Suprapubic skin (tissue), 4 donors: ENCODE measurements around a stretch of chr11.

DNA sequence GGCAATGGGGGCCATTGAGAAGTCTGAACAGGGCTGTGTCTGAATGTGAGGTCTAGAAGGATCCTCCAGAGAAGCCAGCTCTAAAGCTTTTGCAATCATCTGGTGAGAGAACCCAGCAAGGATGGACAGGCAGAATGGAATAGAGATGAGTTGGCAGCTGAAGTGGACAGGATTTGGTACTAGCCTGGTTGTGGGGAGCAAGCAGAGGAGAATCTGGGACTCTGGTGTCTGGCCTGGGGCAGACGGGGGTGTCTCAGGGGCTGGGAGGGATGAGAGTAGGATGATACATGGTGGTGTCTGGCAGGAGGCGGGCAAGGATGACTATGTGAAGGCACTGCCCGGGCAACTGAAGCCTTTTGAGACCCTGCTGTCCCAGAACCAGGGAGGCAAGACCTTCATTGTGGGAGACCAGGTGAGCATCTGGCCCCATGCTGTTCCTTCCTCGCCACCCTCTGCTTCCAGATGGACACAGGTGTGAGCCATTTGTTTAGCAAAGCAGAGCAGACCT lies 2.2 kb downstream of the GSTP1 start:
- PRO-cap: no peak
- RAMPAGE, long total RNA, 4 experiments: no peak in any of the 4 experiments

DNA sequence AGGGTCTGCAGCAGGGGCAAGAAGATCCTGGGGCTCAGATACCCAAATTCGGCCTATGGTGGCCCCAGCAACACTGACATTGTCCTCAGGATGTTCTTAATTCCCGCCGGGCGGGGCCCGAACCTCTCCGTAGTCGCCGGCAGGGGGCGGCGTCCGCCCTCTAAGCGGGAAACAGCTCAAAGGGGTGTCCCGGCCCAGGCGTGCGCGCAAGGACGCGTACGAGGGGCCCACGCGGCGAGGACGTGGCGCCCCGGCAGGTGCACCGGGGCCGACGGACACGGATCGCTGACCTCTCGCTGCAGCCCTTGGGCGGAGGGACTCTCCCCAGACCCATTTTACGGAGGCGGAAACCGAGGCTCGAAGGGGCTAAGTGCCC lies 479 bp downstream of the NUDT8 start:
- PRO-cap: unidirectional peak, plus-strand start at position 179 of the sequence
- RAMPAGE, long total RNA, 4 experiments: no peak in any of the 4 experiments

DNA sequence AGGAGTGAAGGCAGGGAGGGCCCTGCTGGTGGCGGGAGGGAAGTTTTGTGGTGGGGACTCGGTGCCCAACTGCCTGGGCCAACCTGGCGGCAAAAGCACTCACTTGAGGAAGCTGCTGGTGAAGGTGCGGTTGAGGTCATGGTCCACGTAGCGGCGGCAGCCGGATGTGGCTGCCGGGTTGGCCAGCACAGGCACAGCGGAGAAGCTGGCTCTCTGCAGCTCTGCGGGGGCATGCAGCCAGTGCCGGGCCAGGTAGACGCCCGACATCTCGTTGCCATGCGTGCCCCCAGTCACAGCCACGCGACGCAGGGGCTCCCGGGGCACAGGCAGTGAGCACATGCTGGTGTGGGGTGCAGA lies 3.8 kb downstream of the ACY3 start:
- PRO-cap: no peak
- RAMPAGE, long total RNA, 4 experiments: no peak in any of the 4 experiments

DNA sequence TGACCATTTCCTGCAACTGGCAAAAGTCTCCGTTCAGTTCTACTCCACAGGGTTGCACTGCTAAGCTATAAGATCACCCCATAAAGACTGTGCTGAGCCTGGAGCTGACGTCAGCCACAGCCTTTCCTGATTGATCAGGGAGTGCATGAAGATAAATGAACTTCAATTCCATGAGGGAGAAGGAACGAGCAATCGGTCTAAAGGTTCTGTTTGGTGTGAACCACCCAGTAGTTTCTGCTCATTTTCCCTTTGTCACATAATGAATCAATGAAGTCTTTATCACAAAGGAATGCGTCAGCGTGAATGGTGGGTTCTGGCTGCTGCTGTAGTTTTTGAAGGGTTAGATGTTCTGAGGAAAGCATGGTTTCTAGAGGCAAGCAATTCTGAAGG lies 2.0 kb upstream of the ACY3 start:
- PRO-cap: no peak
- RAMPAGE, long total RNA, 4 experiments: no peak in any of the 4 experiments

DNA sequence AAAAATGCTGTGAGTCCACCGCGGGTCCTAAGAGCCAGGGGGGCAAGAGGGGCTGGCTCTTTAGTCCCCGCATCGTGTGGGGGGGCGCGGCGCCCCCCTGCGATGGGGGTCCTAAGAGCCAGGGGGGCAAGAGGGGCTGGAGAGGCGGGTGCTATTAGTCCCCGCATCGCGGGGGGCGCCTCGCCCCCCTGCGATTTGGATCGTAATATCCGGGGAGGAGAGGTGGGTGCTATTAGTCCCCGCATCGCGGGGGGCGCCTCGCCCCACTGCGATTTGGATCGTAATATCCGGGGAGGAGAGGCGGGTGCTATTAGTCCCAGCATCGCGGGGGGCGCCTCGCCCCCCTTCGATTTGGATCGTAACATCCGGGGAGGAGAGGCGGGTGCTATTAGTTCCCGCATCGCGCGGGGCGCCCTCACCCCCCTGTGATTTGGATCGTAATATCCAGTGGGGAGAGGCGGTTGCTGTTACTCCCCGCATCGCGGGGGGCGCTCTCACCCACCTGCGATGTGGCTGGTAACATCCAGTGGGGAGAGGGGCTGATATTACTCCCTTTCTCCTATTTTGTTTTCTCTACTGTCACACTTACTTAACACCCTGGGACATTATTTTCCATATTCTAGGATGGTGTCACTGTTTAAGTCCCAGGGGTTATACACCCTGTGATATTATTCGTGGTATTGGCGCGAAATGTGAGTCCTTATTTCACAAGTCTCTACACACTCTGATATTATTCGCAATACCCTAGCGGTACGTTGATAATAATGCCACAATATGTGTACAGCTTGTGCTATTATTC lies 57.6 kb upstream of the ALDH3B2 start:
- PRO-cap: no peak
- RAMPAGE, long total RNA, 4 experiments: no peak in any of the 4 experiments

DNA sequence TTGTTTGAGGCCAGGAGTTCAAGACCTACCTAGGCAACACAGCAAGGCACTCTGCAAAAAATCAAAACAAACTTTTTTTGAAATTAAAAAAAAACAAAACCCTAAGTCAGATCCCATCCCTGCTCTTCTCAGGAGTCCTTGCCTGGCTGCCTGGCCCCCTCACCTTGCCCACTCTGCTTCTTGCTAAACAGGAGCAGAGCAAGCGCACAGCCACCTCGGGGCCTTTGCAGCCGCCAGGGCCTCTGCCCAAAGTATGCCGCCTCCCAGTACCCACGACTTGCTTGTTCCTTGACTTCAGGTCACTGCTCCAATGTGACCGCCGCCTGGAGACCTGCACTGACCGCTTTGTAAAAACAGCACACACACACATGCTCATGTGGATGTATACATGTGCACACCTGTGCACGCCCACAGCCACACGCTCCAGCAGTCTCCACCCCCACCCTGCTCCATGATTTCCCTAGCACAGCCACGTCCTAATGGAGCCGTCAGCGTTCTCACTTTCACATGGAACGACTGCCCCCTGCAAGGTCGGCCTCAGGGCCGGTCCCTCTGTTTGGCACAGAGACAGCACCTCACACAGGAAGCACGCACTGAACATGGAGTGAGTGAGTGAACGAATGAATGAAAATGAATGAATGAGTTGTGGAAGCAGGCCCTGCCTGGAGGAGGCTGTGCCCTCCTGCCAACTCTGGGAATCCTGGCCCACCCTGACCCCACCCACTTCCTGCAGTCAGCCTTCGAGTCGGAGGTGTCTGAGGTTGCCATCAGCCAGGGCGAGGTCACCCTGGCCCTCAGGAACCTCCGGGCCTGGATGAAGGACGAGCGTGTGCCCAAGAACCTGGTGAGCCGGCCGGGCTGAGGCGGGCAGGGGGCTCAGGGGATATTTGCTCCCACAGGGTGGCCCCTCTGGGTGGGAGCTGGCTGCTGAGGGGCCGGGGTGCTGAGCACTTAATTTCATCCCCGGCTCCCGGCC lies 8.0 kb downstream of the ALDH3B1 start:
- PRO-cap: no peak
- RAMPAGE, long total RNA, 4 experiments: no peak in any of the 4 experiments

- PRO-cap: no peak
- RAMPAGE, long total RNA, 4 experiments: no peak in any of the 4 experiments
These were observed 8.7 kb downstream of the TCIRG1 start for GRCh38 chr11:68047331-68048215.

- PRO-cap: no peak
- RAMPAGE, long total RNA, 4 experiments: no peak in any of the 4 experiments
These were observed 19.5 kb downstream of the TCIRG1 start for GRCh38 chr11:68058180-68058882.

DNA sequence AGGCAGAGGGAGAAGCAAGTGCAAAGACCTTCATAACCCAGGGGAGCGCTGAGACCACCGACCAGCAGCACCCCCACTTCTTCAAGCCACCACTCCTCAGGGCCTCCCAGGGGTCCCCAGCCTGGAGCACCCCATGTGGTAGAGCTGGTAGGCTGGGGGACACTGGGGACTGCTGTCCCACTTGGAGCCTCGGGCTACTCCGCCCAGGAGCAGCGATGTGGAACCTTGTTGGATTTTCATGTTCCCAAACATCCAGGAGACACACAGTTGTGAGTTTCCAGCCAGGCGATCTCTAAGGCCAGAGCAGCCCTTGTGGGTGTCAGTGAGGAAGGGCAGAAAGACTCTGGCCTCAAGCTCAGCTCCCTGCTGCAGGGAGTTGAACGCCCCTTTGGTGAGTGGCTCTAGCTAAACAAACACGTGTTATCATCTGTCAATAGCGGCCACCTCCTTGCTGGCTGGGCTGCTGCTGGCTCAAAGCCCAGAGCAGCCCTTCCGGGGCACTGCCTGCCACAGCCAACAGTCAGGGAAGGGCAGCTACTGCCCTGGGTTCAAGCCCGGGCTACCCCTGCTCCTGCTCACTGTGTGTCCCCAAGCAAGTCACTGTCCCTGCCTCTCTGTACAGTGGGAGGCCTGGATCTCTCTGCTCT lies 25.7 kb upstream of the CHKA start:
- PRO-cap: no peak
- RAMPAGE, long total RNA, 4 experiments: no peak in any of the 4 experiments

DNA sequence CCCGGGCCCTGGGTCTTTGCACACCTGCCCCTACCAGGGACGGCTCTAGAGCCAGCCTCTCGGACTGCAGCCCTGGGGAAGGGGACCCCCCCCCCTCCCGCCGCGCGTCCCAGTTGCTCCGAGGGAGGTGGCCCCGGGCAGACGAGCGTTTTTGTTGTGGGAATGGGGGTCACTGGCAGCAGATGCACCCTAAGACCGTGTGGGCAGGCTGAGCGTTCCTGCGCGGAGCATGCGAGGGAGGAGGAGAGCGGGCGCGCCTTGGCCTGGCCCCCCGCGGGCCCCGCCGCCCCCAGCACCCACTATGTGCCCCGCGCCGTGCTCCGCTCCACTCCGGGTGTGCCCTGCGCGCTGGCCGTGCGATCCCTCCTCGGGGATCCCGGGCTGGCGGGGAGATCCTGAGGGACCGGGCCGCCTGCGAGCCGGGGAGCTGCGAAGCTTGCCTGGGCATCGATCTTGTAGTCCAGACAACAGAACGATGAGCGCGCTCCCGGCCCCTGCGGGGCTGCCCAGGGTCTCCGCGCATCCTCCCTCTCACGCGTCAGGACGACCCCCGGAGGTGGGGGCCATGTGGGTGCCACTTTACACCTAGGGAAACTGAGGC lies 1.1 kb upstream of the KMT5B start:
- PRO-cap: no peak
- RAMPAGE, long total RNA, 4 experiments: no peak in any of the 4 experiments

GRCh38 chr11:68257593-68258737 lies 13.8 kb downstream of the C11orf24 start:
- PRO-cap: no peak
- RAMPAGE, long total RNA, 4 experiments: no peak in any of the 4 experiments

DNA sequence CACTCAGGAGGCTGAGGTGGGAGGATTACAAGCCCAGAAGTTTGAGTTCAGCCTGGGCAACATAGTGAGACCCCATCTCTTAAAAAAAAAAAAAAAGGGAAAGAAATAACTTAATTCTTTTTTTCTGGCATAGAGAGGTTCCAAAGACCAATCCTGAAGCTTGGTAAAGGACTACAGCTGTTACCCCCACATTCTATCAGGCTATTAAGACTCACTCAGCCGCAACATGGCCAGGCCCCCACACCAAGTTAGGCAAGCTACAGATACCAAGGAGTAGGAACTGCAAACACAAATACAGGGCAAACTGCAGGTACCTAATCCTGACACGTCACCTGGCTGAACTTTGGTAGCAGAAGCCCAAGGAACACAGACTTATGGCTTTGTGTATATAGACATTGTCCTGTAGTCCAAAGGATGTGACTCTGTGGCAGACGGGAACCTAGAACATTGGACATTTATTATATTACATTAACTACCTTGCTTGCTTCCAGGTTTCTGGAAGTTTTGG lies 1.2 kb downstream of the C11orf24 start:
- PRO-cap: no peak
- RAMPAGE, long total RNA, 4 experiments: no peak in any of the 4 experiments

GRCh38 chr11:68296225-68296661 lies 16.1 kb upstream of the LRP5 start:
- PRO-cap: no peak
- RAMPAGE, long total RNA, 4 experiments: no peak in any of the 4 experiments

GRCh38 chr11:68406190-68406881 lies 54.2 kb upstream of the PPP6R3 start:
- PRO-cap: no peak
- RAMPAGE, long total RNA, 4 experiments: no peak in any of the 4 experiments

DNA sequence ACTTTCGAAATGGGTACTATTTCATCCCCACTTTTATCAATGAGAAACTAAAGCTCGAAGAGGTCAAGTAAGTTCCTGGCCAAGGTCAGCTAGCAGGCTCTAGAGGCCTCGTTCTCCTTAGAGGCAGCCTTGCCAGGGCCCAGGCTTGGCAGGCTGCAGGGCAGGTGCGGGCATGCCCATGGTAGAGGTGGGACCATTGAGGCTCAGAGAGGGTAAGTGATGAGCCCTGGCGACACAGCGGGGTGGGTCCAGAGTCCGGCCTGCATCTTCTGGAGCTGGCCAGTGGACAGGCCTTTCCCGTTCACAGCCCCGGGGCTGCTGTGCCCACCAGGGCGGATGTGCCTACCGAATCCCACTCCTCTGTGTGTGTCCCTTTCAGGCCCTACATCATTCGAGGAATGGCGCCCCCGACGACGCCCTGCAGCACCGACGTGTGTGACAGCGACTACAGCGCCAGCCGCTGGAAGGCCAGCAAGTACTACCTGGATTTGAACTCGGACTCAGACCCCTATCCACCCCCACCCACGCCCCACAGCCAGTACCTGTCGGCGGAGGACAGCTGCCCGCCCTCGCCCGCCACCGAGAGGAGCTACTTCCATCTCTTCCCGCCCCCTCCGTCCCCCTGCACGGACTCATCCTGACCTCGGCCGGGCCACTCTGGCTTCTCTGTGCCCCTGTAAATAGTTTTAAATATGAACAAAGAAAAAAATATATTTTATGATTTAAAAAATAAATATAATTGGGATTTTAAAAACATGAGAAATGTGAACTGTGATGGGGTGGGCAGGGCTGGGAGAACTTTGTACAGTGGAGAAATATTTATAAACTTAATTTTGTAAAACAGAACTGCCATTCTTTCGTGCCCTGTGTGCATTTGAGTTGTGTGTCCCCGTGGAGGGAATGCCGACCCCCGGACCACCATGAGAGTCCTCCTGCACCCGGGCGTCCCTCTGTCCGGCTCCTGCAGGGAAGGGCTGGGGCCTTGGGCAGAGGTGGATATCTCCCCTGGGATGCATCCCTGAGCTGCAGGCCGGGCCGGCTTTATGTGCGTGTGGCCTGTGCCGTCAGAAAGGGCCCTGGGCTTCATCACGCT lies 11.8 kb upstream of the PPP6R3 start:
- PRO-cap: no peak
- RAMPAGE, long total RNA, 4 experiments: no peak in any of the 4 experiments

DNA sequence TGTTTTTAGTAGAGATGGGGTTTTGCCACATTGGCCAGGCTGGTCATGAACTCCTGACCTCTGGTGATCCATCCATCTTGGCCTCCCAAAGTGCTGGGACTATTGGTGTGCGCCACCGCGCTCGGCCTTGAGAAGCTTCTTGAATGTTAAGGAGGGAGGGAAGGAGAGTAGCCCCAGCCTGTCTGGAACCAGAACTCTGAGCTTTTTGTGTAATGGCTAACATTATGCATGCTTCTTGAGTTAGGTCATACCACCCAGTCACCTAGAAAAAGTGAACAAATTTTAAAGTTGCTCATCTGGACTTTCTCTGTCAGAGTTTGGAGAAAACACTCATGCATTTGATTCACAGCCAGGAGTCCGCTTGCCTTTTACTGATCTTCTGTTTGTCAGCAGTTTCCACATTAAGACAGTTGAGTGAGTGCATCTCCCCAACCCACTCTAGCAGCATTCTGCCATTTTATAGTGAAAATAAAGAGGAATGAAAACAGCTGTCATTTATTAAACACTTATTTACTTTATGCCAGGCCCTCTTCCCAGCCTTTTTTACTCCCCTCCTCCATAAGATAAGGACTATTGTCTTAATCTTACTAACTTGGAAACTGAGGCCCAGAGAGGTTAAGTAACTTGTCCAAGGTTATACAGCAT lies 82.1 kb downstream of the PPP6R3 start:
- PRO-cap: no peak
- RAMPAGE, long total RNA, 4 experiments: no peak in any of the 4 experiments

DNA sequence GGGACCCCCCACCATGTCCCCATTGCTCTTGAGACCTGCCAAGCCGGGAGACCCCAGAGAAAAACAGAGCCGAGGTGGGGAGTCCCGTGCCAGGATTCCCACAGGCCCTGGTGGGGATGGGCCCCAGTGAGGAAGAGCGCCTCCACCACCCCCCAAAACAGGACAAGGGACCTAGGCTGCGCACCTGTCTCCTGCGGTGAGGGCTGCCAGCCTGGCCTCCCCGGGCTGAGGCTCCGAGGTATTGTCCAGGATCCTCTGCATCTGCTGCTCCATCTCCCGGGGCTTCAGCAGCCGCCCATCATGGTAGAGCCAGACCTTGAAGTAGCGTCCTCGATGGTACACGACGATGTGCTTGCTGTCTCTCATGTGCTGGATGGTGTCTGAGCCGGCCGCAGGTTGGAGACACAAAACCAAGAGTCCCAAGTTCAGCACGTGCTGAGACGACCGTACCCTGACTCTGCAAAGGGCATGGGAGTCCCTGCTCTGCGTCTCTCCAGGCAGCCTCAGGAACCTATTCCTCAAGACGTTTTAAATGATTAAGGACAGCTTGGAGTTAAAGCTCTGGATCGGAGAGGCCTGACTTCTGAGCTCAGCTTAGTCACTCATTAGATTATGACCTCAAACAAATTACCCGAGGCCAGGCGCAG lies 33.4 kb upstream of the TESMIN start:
- PRO-cap: no peak
- RAMPAGE, long total RNA, 4 experiments: no peak in any of the 4 experiments

DNA sequence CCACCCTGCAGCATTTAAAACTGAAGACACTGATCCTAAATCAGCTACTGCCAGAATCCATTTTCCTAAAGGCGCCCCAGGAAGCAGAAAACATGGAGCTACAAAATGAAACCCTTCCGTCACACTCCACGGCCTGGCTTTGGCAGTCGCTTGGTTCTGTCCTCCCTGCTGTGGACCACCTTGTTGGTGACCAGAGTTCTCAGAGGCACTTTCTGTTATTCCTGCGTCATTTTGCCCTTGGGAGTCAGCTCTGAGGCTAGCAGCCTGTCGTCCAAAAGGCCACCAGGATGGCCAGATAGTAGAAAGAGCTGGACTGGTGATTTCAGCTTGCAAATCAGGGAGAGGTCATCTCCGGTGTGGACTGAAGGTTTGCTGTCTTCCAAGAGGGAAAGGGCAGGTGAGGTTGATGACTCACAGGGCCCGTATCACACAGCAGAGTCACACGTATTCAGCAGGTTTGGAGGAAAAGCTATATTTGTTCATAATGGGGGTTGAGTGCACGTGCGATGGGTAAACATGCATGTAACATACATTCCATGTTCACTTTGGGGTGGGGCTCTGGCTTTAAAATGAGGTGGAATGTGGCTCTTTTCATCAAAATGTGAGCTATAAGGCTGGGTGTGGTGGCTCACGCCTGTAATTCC lies 25.7 kb downstream of the MRPL21 start:
- PRO-cap: no peak
- RAMPAGE, long total RNA, 4 experiments: start-site peak on the minus strand in 1 of 4 experiments, centred at position 233 of the sequence, 5 reads per replicate

DNA sequence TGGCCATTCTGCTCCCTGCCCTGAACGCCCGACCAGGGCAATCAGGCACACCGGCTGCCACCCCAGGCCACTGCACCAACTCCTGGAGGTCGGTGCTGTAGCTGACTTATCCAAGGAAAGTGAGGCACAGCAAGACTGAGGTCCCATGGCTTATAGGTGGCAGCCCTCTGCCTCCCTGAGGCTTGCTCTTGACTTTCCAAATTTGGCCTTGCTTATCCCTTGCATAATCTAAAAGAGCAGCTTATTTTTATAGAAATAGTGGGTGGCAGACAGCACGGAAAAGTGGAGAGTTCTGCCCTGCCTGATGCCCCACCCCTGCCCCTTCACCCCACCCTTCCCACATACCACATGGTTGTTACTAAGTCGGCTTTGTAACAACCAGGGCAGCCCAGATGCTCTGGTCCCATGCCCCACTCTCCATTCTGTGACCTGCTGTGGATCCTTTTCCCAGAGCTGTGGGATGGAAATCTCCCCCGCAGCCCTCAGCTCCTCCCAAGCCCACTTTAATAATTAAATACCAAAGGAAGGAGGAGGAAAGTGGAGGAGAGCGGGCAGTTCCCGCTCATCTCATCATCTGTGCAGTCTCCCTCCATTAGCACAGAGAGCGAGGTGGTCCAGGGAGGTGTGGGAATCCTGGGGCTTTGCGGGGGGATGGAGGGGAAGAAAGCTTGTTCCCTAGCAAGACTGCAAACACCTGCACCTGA lies 11.0 kb downstream of the MRGPRF start:
- PRO-cap: no peak
- RAMPAGE, long total RNA, 4 experiments: no peak in any of the 4 experiments

DNA sequence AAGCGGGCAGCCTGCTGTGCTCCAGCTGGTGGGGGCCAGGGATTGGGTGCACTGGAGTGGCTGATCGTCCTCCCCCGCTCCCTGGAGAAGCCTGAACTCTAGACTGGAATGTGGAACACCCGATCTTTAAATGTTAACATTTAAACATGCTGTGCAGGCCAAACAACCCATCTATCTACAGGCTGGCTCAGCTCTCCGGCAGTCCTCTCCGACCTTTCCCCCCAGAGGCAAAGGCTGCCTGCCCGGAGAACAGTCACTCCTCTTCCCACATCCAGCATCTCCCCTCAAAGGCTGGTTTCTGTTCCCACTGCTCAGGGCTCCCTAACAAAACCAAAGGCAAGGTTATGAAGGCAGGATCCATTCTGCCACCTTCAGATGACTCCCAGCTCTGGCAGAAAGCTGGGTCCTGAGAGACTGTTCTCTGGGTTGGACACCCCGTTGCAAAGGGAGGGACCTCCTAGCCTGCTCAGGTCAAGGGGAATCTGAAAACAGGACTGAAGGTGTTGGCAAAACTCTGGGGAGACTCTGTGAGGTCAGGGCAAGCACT lies 4.9 kb downstream of the MRGPRF start:
- PRO-cap: no peak
- RAMPAGE, long total RNA, 4 experiments: no peak in any of the 4 experiments